Right ventricle myocardium (tissue), 1 donor: ENCODE measurements around a stretch of chr20.

DNA sequence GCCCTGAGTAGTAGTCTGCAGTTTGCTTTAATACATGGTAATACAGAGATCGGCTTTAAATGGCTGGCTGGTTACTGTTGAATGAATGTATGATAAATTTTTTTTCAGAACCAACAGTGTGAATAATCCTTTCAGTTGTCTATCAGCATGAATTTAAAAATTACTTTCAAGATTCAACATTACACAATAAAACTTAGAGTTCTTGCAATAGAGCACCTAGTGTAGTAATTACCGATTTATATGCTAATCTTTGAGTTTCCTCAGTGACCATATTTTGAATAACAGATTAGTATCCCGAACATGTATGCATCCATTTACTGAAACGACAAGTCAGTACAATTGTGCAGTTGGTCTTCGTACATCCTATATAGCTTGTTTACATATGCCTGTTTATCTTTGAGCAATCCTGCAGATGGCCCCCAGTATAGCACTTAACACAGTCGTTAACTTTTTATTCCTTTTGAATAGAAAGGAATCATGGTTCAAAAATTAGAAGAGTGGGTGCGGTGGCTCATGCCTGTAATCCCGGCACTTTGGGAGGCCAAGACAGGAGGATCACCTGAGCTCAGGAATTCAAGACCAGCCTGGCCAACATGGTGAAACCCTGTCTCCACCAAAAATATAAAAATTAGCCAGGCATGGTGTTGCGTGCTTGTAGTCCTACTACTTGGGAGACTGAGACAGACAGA lies 6.5 kb downstream of the SRSF6 start:
- PRO-cap, 2 experiments = no peak in any of the 2 experiments

DNA sequence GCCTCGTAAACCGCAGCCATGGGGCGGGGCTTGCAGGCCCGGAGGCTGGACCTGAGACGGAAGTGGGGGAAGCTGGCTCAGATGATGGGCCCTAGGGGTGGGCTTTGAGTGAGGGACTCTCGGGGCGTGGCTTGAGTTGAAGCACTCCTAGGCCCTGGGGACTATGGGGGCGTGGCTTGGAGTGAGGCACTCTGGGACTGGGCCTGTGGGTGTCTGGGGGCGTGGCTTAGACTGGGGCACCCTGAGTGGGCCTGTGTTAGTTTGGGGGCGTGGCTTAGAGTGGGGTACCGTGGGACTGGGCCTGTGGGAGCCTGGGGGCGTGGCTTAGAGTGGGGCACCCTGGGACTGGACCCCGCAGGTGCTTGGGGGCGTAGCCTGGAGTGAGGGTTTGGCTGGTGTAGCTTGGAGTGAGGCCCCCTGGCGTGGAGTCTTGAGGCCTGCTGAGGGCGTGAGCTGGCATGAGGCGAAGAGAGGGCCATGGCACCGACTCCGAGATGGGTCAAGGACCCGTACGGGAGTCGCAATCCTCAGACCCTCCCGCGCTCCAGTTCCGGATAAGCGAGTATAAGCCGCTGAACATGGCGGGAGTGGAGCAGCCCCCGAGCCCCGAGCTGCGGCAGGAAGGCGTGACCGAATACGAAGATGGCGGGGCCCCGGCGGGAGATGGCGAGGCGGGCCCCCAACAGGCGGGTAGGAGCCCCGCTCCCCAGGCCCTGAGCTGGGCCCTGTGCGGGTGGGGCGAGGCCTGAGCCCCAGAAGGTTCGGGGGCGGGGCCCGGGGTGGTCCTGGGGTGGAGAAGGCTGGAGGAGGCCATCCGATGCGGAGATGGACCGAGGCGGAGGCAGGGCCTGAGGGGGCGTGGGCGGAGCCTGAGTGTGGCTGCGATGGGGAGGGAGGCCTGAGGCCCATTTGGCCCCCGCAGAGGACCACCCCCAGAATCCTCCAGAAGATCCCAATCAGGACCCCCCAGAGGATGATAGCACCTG lies 6.9 kb downstream of the L3MBTL1 start:
- PRO-cap, 2 experiments = peak in 1 of 2 experiments; most common plus-strand start position 426 of the sequence (in 1)

DNA sequence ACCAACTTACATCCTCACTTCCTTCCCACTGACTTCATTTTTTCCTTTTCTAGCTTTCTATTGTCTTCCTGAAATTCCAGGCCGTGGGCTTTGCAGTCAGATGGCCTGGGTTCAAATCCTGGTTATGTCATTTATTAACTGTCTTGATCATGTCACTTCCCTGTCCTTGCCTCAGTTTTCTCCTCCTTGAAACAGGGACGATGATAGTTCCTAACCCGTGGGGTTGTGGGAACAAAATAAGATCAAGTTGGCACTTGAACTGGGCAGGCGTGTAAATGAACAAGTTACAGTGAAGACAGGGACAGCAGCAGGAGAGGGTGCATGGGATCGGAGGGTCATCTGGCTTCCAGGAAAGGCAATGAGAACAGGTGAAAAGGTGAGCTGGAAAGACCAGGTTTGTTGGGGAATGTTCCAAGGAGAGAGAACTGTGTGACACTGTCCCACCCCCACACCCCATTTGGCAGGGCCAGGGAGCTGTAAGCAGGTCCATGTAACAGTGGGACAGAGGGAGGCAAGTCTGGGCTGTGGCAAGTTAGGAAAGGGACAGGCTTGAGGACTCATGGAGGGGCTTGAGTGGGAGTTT lies 637 bp downstream of the SGK2 start:
- PRO-cap, 2 experiments = no peak in any of the 2 experiments

- PRO-cap, 2 experiments = no peak in any of the 2 experiments
Measured at GRCh38 chr20:43663102-43663623, 3.8 kb upstream of the MYBL2 start.

- PRO-cap, 2 experiments = no peak in any of the 2 experiments
Measured at GRCh38 chr20:43751067-43751822, 24.4 kb upstream of the GTSF1L start.

DNA sequence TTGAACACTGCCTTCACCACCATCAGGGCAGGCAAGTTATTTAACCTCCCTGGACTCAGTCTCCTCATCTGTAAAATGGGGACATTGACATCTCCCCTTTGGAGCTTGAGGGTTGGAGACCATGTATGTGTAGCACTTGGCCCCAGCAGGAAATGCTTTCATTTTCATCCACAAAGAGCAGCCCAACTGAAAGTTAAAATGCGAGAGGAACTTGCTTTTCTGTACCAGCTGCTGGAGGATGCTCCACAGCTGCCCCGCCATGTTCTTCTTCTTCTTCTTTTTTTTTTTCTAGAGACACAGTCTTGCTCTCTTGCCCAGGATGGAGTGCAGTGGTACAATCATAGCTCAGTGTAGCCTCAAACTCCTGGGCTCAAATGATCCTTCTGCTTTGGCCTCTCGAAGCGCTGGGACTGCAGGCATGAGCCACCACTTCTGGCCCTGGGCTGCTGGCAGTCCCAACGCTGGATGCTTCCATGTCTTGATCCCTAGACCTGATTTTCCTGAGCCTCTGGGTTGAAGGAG lies 6.8 kb downstream of the TOX2 start:
- PRO-cap, 2 experiments = no peak in any of the 2 experiments

DNA sequence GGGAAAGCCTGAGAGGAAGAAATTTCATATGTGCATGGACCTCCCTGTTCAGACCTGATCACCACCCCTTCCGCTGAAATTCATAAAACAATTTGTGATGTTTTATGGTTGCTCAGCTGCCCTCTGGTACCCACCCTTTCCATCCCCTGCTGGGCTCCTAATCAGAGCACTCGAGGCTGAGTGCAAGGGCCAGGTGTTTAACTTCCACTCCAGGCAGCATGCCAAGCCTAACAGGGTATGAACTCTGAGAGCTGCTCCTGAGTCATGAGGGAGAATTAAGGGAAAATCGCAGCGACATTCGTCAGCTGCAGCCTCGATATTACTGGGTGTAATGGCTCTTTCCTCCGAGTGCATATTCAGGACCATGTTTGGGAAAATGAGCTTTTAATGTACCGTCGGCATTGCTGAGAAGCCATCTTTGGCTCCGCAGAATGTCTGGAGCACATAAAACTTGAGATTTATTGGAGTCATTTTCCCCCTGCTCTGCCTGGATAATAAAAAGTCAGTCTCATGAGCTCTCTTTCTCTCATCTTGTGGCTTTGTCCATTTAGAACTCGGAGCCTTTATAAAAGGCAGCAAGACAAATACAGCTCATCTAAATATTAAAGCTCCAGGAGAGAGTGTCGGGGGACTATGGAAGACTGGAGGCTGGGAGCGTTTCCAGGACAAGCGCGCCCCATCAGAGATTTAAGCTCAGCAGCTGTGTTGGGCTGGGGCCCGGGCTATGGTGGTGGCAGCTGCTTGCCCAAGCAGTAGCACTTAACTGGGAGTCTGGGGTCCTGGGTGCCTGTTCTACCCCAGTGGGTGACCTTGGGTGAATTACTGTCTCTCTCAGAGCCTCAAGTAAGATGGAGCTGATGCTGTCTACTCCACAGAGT lies 103.7 kb downstream of the TOX2 start:
- PRO-cap, 2 experiments = no peak in any of the 2 experiments

DNA sequence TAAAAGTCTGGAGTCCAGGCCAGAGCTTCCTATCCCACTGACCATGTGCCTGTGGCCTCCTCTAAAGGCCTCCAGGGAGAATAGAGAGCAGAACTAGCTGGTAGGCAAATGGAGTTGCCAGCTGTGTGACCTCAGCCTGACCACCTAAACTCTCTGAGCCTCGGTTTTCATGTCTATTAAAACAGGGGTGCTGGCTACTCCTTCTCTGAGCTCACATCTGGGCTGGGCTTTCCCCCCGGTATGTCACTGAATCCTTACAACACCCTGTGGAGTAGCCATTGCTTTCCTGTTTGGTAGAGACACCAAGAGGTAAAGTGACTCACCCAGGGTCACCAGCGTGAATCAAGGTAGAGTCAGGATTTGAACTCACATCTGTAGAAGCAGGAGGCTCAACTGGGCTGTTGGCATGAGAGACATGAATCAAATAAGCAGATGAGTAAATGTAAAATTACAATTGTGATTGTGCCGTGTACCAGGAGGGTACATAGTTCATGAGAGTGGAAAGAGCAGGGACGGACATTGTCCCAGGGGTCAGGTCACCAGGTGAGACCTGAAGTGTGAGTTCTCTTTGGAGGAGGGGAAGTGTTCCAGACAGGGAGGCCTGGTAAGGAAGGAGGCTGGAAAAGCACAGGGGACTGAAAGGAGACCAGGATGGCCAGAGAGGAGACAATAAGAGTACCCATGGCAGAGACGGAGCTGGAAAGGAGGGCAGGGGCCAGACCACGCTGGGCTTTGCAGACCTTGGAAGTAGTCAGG lies 132.0 kb downstream of the JPH2 start:
- PRO-cap, 2 experiments = no peak in any of the 2 experiments

DNA sequence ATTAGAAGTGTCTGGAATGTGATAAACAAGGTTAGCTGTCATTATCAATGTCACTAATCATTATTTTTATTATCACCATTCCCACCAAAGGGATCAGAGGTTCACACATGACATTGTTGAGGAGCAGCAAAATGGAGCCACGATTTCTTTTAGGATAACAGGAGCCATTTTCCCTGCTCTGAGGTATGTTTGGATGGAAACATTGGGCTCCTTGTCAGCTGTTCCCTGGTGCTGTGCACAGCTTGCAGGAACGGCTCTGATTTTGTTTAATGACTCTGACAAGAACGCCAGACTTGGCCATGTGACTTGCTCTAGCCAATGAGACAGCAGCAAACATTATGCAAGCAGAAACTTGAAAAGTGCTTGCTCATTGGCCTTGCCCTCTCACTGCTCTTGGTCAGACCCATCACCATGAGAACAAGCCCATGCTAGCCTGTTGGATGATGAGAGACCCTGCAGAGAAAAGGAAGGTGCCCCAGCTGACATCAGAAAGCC lies 97.1 kb downstream of the JPH2 start:
- PRO-cap, 2 experiments = no peak in any of the 2 experiments

GRCh38 chr20:44142332-44142766 lies 44.6 kb downstream of the JPH2 start:
- PRO-cap, 2 experiments = no peak in any of the 2 experiments

- PRO-cap, 2 experiments = no peak in any of the 2 experiments
Measured at GRCh38 chr20:44211582-44212146, 1.1 kb upstream of the OSER1 start.

GRCh38 chr20:44218327-44218773 lies 7.8 kb upstream of the OSER1 start:
- PRO-cap, 2 experiments = no peak in any of the 2 experiments

DNA sequence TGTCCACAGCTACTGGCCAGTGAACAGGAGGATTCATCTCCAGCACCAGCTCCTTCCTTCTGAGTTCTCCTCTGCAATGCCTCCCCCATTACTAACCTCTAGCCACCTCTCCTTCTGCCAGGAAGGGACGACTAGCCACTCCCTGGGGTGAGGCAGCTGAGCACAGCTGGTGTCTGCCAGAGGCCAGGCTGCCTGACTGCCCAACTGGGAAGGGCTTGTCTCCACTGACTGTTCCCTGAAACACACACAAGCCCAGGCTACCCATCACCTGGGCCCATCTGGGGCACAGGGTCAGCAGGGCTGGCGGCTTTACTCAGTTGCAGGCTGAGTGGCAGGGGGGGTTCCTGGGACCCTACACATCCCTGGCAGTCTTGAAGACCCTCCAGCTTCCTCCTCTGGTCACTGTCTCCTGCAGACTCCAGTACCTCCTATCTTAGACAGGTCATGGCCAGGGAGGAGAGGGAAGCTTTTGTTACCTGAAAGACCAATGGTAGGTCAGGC lies 12.3 kb upstream of the R3HDML start:
- PRO-cap, 2 experiments = no peak in any of the 2 experiments

- PRO-cap, 2 experiments = no peak in any of the 2 experiments
Measured at GRCh38 chr20:44395453-44396166, 40.1 kb downstream of the HNF4A start.

DNA sequence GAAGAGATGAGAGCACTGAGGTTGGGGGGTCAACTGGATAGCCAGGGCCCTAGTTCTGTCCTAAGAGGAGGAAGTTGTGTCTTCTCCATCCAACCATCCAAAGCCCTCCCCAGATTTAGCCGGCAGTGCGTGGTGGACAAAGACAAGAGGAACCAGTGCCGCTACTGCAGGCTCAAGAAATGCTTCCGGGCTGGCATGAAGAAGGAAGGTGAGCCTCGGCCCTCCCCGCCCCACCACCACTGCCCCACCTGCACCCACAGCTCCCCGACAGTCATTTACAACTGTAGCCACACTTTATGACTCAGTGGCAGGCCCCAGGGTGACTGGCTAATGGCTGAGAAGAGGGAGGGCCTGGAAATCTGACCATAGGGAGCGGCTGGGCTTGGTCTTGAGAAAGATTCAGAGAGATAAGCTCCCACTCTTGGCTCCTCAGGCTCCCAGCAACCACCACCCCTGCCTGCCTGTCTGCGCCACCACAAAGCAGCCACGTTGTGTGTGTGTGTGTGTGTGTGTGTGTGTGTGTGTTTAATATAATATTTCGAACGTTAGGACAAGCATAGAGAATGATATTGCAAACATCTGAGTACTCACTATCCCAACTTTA lies 51.9 kb downstream of the HNF4A start:
- PRO-cap, 2 experiments = no peak in any of the 2 experiments

DNA sequence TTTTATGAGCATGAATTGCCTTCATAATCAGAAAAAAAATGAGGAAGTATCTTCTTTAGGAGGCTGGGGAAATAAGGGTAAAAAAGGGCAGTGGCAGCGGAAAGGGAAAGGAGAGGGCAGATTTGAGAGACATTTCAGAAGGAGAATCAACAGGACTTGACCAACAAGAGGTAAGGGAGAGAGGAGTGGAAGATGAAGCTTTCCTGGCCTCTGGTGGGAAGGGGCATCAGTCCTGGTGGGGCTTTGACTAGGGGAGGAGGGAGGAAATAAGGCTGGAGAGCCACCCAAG lies 14.4 kb upstream of the SERINC3 start:
- PRO-cap, 2 experiments = no peak in any of the 2 experiments

GRCh38 chr20:44563887-44564346 lies 18.5 kb upstream of the PKIG start:
- PRO-cap, 2 experiments = no peak in any of the 2 experiments

DNA sequence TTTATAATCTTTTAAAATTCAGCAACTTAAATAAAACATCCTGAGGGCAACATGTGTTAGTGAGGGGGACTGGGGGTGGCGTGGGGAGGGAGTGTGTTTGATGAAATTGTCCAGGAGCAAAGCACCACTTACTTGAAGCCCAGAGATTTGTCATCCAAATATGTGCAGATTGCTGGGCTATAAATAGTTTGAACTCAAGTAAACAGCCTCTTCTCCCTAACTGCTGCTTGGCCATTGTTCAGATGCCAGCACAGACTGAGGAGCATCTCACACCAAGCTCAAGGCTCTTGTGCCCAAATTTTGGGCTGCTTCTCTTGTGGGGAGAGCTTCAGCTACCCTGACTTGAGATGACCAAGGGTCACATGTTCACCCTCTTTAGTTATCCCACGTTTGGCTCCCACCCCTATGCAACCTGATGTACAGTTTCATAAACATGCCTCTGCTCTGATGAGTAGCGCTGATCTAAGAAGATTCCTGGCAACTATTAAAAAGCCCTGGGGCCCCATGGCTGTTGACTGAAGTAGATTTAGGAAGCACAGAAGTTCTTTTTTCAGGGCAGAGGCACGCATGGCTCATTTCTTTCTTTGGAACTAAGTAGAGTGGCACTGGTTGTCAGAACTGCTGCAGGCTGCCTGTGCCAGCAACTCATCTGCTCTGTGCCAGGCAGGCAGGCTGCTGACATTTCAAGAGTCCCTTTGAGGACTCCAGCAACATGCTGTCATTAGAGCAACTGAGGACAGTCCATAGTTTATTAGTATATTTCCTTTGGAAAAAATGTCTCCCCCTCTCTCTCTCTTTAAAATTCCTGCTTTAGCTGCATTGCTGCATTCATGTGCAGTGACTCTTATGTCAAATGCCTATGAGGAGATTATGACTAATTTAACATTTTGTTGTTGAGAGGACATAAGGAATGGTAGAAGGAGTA lies 9.6 kb upstream of the PKIG start:
- PRO-cap, 2 experiments = peak in 2 of 2 experiments; most common plus-strand start position 234 of the sequence (in 2)

DNA sequence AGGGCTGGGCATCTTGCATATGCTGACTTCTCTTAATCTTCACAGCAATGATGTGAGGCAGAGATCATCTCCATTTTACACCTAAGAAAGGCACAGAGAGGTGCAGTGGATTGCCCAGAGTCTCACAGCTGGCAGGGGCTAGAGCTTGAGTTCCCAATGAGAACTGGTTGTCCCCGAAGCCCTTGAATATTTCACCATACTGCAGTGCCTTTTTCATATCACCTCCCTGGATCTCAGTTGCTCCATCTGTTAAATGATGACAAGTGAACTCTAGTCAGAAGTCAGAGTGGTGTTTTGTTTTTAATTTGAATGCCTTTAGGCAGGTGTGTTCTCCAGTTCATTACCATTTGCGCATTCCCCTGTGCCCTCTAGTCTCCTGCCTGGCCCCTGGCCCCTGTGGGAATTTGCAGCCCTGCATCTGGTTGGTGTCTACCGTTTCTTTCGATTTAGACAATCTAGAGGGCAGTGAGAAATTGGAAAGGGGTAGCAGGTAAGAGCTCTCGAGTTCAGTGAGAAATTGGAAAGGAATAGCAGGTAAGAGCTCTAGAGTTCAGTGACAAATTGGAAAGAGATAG lies 3.1 kb downstream of the PKIG start:
- PRO-cap, 2 experiments = no peak in any of the 2 experiments

DNA sequence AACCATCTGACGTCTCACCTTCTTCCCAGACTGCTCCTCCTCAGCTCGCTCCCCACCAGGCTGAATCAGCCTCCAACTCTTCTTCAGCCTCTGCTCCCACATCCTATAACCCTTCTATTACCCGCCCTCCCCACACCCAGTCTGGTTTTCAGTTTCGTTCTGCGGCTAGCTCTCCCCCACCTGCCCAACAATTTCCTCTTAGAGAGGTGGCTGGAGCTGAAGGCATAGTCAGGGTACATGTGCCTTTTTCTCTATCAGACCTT lies 20.1 kb upstream of the ADA start:
- PRO-cap, 2 experiments = no peak in any of the 2 experiments